Adrenal gland (tissue), 7 donors: ENCODE results near the gene CAPN10.

- PRO-cap, 3 experiments = peak in 1 of 3 experiments; most common plus-strand start chr2:238847350 (in 1); most common minus-strand start chr2:238847193 (in 1)
- RAMPAGE, long total RNA, 4 experiments = no peak in any of the 4 experiments
- RRBS = 5% methylated on average over 50 of the region's 101 CpGs
These were observed 1.2 kb upstream of the TWIST2 start for GRCh38 chr2:238846386-238847437.

GRCh38 chr2:238883146-238883643, 35.3 kb downstream of the TWIST2 start:
- PRO-cap, 3 experiments = peak in 1 of 3 experiments; most common minus-strand start chr2:238883422 (in 1)
- RAMPAGE, long total RNA, 4 experiments = no peak in any of the 4 experiments
- RRBS = no CpG with 5 or more reads among the region's 14 CpGs

- PRO-cap, 3 experiments = no peak in any of the 3 experiments
- RAMPAGE, long total RNA, 4 experiments = no peak in any of the 4 experiments
- RRBS = no CpG with 5 or more reads among the region's 15 CpGs
These were observed 47.0 kb downstream of the TWIST2 start for GRCh38 chr2:238894750-238895426.

GRCh38 chr2:238895853-238896450, 48.1 kb downstream of the TWIST2 start:
- PRO-cap, 3 experiments = no peak in any of the 3 experiments
- RAMPAGE, long total RNA, 4 experiments = no peak in any of the 4 experiments
- RRBS = no CpG with 5 or more reads among the region's 26 CpGs

GRCh38 chr2:239072075-239072412, 224.2 kb downstream of the TWIST2 start:
- PRO-cap, 3 experiments = no peak in any of the 3 experiments
- RAMPAGE, long total RNA, 4 experiments = no peak in any of the 4 experiments
- RRBS = no CpG with 5 or more reads among the region's 6 CpGs

DNA sequence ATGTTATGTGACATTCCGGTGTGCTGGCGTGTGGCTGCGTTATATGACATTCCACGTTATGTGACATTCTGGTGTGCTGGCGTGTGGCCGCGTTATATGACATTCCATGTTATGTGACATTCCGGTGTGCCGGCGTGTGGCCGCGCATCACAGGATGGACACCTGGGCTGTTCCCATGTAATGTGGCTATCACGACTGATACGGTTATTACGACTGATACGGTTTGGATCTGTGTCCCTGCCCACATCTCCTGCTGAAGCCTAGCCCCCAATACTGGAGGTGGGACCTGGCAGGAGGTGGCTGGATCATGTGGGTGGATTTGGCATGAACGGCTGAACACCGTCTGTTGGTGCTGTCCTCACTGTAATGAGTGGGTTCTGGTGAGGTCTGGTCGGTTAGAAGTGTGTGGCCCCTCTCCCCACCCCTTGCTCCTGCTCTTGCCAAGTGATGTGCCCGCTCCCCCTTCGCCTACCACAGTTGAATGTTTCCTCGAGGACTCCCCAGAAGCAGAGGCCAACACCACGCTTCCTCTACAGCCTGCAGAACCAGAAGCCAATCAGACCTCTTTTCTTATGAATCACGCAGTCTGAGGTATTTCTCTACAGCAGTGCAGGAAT, 275.8 kb downstream of the HDAC4 start:
- PRO-cap, 3 experiments = no peak in any of the 3 experiments
- RAMPAGE, long total RNA, 4 experiments = no peak in any of the 4 experiments
- RRBS = no CpG with 5 or more reads among the region's 24 CpGs

GRCh38 chr2:239245096-239245451, 155.7 kb downstream of the HDAC4 start:
- PRO-cap, 3 experiments = peak in 2 of 3 experiments; most common plus-strand start chr2:239245218 (in 2); most common minus-strand start chr2:239245223 (in 2)
- RAMPAGE, long total RNA, 4 experiments = no peak in any of the 4 experiments
- RRBS = no CpG with 5 or more reads among the region's 4 CpGs

- PRO-cap, 3 experiments = no peak in any of the 3 experiments
- RAMPAGE, long total RNA, 4 experiments = no peak in any of the 4 experiments
- RRBS = no CpG with 5 or more reads among the region's 15 CpGs
These were observed 103.2 kb downstream of the HDAC4 start for GRCh38 chr2:239297448-239298163.

DNA sequence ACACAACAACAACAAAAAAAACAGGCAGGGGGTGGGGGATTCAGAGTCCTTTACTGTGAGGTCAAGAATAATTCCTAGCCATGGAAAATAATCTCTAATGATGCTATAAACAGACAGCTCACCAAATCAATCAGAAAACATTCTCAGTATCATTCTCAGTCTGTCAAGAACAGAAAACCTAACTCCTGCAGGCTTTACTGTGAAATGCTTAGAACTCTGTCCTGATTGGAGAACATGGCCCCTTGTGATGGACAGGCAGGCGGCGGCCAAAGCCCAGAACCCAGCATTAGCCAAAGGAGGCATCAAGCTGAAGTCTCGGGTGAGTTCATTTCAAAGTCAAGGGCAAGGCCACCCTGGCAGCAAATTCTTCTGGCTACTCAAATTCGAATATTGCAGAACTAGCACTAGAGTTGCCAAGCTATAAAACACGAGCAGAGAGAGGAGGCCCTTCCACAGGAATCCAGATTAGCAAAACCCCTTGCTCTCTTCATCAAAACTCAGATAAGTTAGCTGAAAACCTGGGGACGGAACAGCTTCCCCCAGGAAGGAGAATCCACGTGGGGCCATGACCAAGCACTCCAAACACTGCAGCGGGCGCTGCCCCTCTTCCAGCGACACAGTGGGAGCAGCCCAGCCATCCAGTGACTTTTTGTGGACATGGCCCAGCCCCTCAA, 98.7 kb downstream of the HDAC4 start:
- PRO-cap, 3 experiments = peak in 1 of 3 experiments; most common plus-strand start position 407 of the sequence (in 1)
- RAMPAGE, long total RNA, 4 experiments = no peak in any of the 4 experiments
- RRBS = no CpG with 5 or more reads among the region's 10 CpGs

GRCh38 chr2:239312767-239313300, 88.0 kb downstream of the HDAC4 start:
- PRO-cap, 3 experiments = no peak in any of the 3 experiments
- RAMPAGE, long total RNA, 4 experiments = no peak in any of the 4 experiments
- RRBS = 73% methylated on average over 11 of the region's 23 CpGs

DNA sequence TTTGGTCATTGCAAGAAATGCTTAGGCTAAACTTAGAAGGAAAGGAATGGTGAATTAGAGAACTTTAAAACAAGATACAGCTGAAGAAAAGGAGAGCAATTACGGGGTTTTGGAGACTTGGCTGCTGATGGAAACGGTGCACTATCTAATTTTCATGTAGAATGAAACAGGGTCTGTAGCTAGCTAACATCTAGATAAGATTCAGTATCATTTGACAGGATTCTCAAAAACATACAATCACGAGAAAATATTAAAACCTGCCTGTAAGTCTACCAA, 1.5 kb upstream of the HDAC4 start:
- PRO-cap, 3 experiments = no peak in any of the 3 experiments
- RAMPAGE, long total RNA, 4 experiments = no peak in any of the 4 experiments
- RRBS = no CpG with 5 or more reads among the region's 3 CpGs

GRCh38 chr2:239439233-239439913, 38.6 kb upstream of the HDAC4 start:
- PRO-cap, 3 experiments = peak in 1 of 3 experiments; most common plus-strand start chr2:239439626 (in 1); most common minus-strand start chr2:239439494 (in 1)
- RAMPAGE, long total RNA, 4 experiments = no peak in any of the 4 experiments
- RRBS = 96% methylated on average over 2 of the region's 24 CpGs

DNA sequence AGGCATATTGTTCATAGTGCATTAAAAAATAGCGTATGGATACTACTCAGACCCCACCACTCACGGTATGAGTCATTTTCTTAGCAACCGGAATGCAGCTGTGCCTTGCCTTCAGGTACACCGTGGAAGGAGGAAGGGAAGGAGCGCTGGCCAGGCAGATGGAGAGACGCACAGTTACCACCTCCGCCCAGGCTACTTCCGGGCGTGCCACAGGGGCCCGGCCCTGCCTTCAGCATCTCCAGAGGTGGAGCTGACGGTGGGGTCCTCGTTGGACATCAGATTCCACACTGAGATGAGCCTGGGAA, 82.0 kb upstream of the HDAC4 start:
- PRO-cap, 3 experiments = no peak in any of the 3 experiments
- RAMPAGE, long total RNA, 4 experiments = no peak in any of the 4 experiments
- RRBS = 59% methylated on average over 5 of the region's 12 CpGs

DNA sequence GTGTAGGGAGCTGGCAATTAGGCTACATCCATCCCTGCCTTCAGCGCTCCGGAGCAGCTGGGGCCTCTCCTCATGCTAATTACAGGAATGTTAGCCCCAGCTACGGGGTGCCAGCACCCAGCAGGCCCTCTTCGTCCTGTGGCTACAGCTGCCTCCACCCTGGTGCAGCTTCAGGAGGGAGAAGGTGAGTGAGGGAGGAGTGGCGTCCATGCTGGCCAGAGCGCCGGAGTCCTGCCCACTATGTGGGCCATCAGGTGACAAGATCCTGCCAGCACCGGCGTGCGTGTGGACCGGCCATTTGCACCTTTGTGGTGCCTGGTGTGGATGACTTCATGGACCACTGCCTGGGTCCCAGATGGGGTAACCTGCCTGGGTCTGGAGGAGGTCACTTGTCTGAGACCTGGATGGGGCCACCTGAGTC, 299.8 kb downstream of the NDUFA10 start:
- PRO-cap, 3 experiments = no peak in any of the 3 experiments
- RAMPAGE, long total RNA, 4 experiments = no peak in any of the 4 experiments
- RRBS = 100% methylated on average over 1 of the region's 11 CpGs

DNA sequence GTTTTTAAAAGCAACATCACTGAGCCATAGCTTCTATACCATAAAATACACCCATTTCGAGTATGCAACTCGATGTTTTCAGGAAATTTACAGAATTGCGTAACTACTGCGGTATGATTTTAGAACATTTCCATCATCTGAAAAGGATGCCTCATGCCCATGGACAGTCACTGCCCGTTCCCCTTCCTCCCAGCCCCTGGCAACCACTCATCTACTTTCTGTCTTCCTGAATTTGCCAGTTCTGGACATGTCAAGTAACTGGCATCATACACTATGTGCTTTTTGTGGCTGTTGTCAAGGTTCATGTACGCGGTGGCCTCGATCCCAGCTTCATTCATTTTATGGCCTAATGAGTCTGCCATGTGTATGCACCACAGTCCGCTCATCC, 88.0 kb downstream of the NDUFA10 start:
- PRO-cap, 3 experiments = peak in 1 of 3 experiments; most common plus-strand start position 238 of the sequence (in 1)
- RAMPAGE, long total RNA, 4 experiments = no peak in any of the 4 experiments
- RRBS = no CpG with 5 or more reads among the region's 9 CpGs

DNA sequence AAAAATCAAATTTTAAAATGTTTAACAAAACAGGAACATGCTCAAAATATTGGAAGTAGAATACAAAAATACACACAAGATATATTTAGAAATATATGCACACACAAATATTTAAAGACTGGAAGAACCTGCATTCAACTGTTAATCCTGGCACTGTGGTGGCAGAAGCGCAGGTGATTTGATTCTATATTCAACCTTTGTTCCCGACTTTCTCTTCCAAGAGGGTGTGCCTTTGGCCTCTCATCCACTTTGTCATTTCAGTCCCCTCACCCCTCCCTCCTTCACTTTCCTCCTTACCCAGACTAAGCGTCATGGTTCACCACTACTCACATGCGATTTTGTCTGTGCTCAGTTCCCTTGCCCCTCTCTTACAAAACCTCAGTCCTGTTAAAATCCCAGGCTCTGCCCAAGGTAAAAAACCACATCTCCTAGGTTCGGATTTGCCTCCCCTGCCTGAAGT, 27.2 kb downstream of the NDUFA10 start:
- PRO-cap, 3 experiments = no peak in any of the 3 experiments
- RAMPAGE, long total RNA, 4 experiments = no peak in any of the 4 experiments
- RRBS = no CpG with 5 or more reads among the region's 5 CpGs

DNA sequence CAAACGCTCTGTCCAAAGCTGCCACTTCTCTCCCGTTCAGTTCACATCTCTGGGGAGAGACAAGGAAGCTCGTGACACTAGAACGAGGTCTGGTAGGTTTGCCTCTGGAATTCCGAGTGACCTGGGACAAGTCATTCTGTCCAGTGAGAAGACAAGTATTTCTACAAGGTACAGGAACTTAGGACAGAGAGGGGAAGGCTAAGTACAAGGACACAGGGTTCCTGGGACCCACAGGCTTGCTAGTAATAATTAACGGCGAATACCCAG, 9.3 kb downstream of the COPS9 start:
- PRO-cap, 3 experiments = peak in 1 of 3 experiments; most common minus-strand start position 113 of the sequence (in 1)
- RAMPAGE, long total RNA, 4 experiments = no peak in any of the 4 experiments
- RRBS = no CpG with 5 or more reads among the region's 7 CpGs

- PRO-cap, 3 experiments = peak in 2 of 3 experiments; most common plus-strand start chr2:240233941 (in 2); most common minus-strand start chr2:240233736 (in 1)
- RAMPAGE, long total RNA, 4 experiments = no peak in any of the 4 experiments
- RRBS = no CpG with 5 or more reads among the region's 22 CpGs
These were observed 93.4 kb upstream of the OTOS start for GRCh38 chr2:240233637-240234496.

GRCh38 chr2:240586481-240587632, at the start of gene CAPN10:
CAPN10 (plus strand) TSS chr2:240586734.
- PRO-cap, 3 experiments = peak in 3 of 3 experiments; most common plus-strand start chr2:240586728 (in 2); most common minus-strand start chr2:240587307 (in 3)
- RAMPAGE, long total RNA, 4 experiments = no peak in any of the 4 experiments
- RRBS = 1% methylated on average over 14 of the region's 113 CpGs

- PRO-cap, 3 experiments = no peak in any of the 3 experiments
- RAMPAGE, long total RNA, 4 experiments = no peak in any of the 4 experiments
- RRBS = no CpG with 5 or more reads among the region's 18 CpGs
These were observed 5.4 kb downstream of the CAPN10 start for GRCh38 chr2:240591779-240592564.